Subcutaneous preadipocyte (primary cell): ENCODE results near the genes ACTRT3 and LRRC34.

- CAGE, long polyA plus RNA: no peak
Observed at GRCh38 chr3:169232810-169233353, 430.6 kb downstream of the MECOM start.

- CAGE, long polyA plus RNA: no peak
Observed at GRCh38 chr3:169293202-169293804, 370.2 kb downstream of the MECOM start.

DNA sequence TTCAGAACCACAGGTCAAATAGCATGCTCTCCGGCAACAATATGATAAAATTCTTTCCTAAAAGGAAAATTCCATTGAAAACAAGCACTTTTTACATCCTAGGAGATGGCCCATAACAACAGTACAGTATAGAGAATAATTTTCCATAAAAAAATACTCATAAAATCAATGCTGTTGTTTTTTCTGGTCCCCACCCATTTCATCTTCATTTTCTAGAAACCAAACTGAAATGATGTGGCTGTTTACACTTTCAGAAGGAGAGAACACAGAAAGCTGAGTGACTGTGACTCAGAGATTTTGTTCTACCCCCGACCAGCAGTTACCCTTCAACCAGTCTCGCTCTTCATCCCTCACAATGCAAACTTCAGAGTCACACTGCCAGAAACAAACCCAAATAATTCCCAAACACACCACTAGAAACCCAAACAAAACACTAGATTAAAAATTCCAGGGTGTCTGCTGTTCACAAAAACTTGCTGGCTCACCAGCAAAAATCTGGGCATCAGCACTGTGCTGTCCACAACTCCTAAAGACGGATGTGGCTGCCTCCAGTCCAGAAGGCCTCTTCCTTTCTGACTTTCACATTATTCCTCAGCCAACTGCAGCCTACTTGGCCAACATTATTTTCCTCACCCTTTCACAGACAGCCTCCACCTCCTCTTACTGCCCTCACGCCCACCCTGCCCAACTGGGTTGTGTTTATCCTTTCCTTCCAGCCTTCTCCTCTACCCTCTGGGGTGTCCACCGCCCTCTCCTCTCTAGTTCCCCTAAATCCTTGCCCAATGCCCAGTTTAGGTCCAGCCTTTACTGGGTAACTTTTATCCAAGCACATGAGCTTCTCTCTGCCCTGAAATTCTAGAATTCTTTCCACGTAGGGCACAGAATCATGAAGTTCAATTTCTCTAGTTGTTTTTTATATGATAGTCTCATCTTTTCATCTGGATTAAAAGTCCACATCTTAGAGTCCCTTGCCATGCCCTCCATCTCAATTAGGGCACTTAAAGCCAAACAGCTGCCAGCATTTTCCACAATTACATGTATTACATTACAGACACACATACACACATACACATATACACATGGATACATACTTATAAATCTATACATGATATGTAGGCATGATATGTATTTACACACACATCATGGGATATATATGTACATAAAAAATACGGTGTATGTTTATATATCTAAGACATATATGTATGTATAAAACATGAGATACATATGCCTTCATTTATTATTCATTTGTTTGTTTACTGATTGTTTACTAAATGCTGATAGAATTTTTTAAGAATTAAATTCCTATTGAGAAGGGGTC is 71.3 kb downstream of the MECOM start:
- CAGE, long polyA plus RNA: no peak

- CAGE, long polyA plus RNA: start-site peak on the minus strand at chr3:169769561-169769691, 49 and 11 reads in 2 replicates
Observed at GRCh38 chr3:169769081-169770314, at the start of gene ACTRT3. TSS of gene ACTRT3 (minus strand) at chr3:169769561.

GRCh38 chr3:169773511-169774335 is 527 bp downstream of the MYNN start:
- CAGE, long polyA plus RNA: no peak

DNA sequence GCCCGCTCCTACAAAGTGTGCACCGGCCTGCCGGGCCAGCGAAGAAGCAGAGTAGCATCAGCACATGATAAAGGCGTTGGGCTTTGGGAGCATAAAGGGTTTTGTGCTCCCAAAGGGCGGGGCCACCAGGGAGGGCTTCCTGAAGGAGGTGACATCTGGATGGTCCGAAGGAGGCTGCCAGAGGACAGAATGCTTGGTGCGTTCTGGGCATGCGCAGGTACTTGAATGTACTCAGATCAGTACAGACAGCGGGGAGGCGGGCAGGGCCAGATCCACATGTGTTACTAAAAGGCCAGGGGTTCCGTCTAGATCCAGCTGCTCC is at the start of gene LRRC34:
Gene LRRC34, minus strand, starts transcription at position 75 of the 322 bp plus-strand sequence.
- CAGE, long polyA plus RNA: no peak

DNA sequence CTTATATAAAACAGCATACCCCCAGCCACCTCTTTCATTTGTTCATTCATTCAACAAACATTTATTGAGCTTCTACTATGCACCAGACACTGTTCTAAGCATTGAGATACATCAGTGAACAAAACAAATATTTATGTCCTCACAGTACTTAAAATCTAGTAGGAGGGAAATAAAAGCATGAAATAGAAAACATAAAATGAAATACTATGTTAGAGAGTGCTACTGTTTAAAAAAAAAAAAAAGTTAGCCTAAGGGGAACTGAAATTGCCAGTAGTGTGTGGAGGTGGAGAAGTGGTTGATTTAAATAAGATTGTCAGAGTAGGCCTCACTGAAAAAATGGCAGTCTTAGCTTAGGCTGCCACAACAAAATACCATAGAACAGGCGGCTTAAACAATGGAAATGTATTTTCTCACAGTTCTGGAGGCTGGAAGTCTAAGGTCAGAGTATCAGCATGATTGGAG is 23.3 kb upstream of the LRRC34 start:
- CAGE, long polyA plus RNA: no peak

GRCh38 chr3:169871350-169871849 is 1.7 kb upstream of the LRRC31 start:
- CAGE, long polyA plus RNA: no peak

DNA sequence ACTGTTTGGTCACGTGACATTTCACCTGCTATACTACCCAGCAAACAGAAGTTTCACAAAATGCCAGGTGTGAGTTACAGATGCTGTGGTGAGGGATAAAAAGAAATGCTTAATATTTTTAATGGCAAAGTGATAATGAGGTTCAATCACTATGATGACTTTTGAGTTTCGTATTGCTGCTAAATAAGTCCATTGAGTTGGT is 26.1 kb upstream of the SEC62 start:
- CAGE, long polyA plus RNA: no peak

GRCh38 chr3:170040197-170040738 is 2.5 kb downstream of the GPR160 start:
- CAGE, long polyA plus RNA: no peak

GRCh38 chr3:170141339-170142071 is 40.0 kb downstream of the PHC3 start:
- CAGE, long polyA plus RNA: no peak

- CAGE, long polyA plus RNA: no peak
Observed at GRCh38 chr3:170222637-170223577, 683 bp downstream of the PRKCI start.

- CAGE, long polyA plus RNA: no peak
Observed at GRCh38 chr3:170286493-170287037, 64.3 kb downstream of the PRKCI start.

DNA sequence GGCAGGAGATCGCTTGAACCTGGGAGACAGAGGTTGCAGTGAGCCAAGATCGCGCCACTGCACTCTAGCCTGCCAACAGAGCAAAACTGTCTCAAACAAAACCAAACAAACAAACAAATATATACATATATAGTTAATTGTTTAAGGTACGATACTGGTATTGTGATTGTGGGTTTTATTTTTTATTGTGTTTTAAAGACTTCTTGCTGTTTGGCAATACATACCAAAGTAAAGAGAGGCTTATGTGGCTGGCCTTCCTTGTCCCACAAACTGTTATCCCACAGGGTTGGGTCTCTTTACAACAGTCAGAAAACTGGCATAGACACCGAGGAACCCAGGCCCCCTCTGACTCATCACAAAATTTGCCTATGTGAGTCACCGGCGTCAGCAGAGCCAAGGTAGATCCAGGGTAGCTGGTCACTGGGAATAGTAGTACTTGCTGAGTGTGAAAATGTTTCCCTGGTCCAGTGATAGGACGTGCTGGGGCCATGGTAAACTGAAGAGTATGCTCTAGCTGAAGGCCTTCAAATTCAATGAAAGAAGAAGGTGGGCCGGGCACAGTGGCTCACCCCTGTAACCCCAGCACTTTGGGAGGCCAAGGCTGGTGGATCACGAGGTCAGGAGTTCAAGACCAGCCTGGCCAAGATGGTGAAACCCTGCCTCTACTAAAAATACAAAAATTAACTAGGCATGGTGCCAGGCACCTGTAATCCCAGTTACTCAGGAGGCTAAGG is 27.2 kb upstream of the SKIL start:
- CAGE, long polyA plus RNA: no peak

DNA sequence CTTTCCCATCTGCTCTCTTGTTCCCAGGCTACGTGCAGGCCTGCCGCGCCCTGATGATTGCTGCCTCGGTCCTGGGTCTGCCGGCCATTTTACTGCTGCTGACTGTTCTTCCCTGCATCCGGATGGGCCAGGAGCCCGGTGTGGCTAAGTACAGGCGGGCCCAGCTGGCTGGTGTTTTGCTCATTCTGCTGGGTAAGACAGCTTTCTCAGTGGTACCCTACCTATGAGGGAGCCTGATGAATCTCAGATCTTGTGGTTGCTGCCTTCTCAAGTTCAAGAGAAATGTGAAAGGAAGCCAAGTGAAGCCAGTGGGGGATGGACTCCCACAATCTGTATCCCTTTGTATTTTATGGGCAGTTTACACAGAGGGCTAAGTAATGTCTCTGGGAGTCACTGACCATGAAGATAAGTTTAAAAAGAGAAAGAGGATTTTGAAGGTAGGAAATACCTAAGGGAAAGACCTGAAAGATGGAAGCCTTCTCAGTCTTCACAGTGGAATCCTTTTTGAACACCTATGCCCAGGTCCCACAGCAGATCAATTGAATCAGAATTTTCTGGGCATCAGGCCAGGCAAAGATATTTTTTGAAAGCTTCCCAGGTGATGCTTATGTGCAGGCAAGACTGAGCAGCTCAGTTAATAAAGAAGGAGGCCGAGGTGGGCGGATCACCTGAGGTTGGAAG is 4.6 kb downstream of the CLDN11 start:
- CAGE, long polyA plus RNA: no peak

- CAGE, long polyA plus RNA: no peak
Observed at GRCh38 chr3:170474883-170475281, 56.2 kb downstream of the CLDN11 start.

GRCh38 chr3:171025365-171026061 is 1.0 kb downstream of the SLC2A2 start:
- CAGE, long polyA plus RNA: no peak

GRCh38 chr3:171524167-171524460 is 63.9 kb upstream of the TNIK start:
- CAGE, long polyA plus RNA: no peak

DNA sequence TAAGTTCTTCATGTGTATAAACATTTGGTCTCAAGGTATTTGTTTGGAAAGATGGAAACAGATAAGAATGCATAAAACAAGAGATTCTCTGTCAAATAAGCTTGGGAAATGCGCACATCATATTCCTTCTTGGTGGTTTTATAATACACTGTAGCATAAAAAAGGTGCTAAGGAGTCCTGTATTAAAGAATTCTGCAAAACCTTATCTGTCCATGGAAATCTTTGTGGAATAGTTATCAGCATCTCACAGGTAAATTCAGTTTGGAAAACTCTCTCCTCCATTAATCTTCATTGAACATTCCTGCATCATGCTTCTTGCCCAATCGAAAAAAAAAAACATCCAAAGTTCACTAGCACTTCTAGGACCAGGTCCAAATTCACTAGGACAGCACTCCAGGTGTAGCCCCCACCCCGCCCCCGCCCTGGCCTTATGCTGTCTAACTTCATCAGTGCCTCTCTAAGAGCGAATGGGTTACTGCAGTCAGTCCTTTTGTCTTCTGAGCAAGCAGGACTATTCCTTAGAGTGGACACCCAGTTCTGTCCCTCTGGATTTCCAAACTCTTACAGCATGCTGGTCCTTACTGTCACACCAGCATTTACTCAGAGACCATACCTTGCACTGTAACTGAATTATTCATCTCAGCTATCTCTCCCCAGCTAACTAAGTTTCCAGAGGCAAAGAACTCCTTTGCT is 138.6 kb downstream of the PLD1 start:
- CAGE, long polyA plus RNA: no peak

DNA sequence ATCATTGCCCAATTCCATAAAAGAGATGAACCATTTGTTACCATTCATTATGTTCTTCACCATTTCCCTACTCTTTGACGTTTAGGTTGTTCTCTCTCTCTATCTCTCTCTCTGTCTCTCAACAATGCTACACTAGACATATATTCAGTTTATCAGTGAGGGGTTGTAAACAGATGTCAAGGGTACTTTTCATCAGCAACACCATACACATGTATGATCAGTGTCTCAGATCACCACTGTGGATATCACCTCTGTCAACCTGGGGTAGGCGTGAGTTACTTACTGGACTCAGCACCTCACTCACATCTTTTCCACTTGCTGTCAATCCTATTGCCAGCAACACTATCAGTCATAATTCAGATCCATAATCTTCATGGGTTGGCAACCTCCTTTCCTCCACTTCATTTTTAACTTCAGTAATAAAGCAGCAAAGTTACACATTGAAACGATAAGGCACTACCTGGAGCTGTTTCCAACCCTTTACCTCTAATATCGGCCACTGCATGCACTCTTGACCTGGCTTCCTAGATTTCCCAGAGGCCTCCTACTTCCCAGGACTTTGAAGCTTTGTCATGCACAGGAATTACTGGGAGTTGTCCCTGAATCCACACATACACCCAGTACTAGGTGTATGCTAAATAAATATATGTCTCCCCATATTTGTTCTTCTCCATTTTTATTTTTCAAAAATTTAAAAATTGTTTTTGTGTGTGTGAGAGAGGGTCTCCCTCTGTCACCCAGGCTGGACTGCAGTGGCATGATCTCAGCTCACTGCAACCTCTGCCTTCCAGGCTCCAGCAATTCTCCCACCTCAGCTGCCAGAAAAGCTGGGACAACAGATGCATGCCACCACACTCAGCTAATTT is 126.2 kb downstream of the PLD1 start:
- CAGE, long polyA plus RNA: no peak